ENCODE measurements around the gene TSEN34.

DNA sequence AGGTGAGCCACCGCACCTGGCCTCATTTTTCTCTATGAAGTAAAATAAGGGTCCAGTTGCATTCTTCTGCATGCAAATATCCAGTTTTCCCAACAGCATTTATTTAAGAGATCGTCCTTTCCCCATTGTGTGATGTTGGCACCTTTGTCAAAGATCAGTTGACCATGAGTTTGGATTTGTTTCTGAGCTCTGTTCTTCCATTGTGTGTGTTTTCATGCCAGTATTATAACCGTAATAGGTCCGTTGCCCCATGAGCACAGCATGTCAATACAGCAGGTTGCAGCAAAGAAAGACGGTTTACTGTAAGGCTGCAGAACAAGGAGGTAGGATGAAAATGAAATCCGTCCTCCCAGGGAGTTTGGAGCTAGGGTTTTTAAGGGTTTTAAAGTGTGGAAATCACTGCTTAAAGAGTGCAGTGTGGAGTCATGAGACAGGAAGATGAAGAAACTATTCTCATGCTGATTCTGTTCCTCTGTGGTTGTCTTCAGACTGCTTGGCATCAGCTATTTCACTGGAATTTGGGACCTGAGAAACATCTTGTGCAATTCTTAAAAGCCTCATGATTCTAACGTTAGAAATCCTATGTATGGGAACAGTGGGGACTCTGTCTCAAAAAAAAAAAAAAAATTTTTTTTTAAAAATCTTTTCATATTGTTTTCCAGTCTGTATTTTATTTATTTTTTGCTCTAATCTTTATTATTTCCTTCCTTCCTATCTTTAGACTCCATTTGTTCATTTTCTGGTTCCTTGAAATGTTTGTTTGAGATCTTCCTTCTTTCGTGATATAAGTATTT lies 11.3 kb downstream of the ZNF331 start:
- RRBS, result no CpG with 5 or more reads among the region's 8 CpGs

- RRBS, result no CpG with 5 or more reads among the region's 7 CpGs
Observed at GRCh38 chr19:53558299-53559278, 20.6 kb downstream of the ZNF331 start.

DNA sequence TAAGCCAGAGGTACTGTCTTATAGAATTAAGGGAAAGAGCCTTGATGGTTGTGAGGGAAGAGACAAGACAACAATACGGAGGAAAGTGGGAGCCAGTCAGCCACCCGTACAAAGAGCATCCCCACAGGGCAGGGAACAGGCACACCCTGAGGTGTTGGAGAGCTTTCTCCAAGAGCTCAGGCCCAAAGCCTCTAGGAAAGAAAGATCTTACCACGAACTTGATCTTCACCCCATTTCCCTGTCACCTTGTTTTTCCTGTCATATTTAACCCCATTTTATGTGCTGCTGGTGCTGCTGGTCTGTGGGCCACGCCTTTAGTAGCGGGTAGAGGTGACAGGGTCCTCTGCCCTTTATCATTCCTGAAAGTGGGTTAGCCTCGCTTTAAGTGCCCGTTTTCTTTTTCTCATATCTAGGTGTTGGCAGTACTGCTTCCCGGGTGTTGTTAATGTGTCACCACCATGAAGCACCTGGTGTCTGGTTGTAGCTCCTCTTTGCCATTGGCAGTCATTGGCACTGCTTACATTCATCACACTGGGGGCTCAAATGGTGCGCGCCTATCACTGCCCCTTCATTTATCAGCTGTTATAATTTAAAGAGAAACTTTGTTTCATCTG lies 36.4 kb downstream of the ZNF331 start:
- RRBS, result no CpG with 5 or more reads among the region's 10 CpGs

GRCh38 chr19:53579079-53579410 lies 41.1 kb downstream of the ZNF331 start:
- RRBS, result no CpG with 5 or more reads among the region's 4 CpGs

DNA sequence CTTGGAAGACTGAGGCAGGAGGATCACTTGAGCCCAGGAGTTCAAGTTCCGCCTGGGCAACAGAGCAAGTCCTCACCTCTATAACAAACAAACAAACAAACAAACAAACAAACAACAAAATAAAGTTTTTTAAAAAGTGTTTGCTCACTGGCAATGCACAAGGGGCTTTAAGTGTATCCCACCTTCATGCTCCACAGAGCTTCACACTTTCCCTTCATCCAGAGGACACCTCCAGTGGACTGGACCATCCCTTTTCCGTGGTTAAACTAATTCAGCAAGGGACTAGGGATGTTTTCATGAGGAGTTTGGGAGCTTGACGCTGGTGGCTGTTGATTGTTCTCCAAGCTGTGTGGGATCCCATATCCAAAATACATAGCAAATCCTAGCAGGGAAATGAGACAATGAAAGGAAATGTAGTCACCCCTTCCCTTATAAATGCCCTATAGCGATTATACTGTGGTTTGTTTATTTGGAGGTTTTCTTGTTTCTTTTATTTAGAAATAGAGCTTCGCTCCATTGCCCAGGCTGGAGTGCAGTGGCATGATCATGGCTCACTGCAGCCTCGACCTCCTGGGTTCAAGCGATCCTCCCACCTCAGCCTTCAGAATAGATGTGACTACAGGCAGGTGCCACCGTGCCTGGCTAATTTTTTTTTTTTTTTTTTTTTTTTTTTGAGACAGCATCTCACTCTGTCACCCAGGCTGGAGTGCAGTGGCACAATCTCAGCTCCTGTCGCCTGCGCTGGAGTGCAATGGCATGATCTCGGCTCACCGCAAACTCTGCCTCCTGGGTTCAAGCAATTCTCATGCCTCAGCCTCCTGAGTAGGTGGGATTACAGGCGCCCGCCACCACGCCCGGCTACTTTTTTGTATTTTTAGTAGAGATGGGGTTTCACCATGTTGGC lies 31.5 kb upstream of the DPRX start:
- RRBS, result no CpG with 5 or more reads among the region's 16 CpGs

- RRBS, result 19% methylated on average over 1 of the region's 17 CpGs
Observed at GRCh38 chr19:53809810-53810304, 14.3 kb downstream of the NLRP12 start.

DNA sequence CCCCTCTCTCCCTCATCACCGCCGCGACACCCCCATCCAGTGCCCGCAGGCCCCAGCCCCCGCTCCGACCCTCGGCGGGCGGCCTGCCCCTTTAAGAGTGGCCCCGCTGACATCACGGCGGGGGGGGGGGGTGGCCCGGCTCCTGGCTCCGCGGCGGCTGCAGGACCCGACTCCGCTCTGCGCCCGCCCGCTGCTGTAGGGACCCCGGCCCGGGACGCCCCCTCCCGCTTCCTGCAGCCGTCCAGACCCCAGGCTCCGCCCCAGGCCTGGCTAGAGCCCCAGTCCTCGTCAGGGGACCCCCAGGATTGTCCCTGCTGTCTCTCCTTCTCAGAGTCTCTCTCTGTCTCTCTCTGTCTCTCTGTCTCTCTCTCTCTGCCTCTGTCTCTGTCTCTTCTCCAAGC lies 603 bp upstream of the CACNG7 start:
- RRBS, result 16% methylated on average over 5 of the region's 28 CpGs

DNA sequence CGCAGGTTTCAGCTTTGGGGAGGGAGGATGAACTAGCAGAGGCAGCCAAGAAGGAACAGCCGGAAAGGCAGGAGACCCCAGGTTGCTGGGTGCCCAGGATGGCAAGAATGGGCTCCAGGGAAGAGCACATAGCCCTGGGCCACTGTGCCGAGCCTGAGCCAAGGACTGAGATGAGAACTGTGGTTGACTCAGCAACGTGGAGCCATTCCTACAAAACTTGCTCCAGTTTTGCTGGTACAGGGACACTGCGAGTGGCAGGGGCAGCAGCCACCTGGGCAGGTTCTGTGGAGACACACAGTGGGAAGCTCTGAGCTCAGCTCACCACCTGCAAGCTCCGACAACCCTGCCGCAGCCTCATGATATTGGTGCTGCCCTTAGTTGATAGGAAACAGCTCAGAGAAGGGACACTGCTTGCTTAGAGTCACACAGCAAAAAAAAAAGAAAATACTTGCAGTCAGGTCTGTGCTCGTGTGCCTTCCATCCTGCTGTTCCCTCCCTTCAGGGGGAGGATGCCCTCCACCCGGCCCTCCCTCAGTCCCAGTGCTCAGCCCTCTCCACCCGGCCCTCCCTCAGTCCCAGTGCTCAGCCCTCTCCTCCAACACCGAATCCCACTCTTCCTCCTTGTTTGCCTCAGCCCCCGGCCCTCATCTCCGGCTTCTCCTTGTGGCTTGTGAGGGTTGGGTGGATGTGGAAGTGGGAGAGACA lies 6.0 kb downstream of the TFPT start:
- RRBS, result 43% methylated on average over 2 of the region's 13 CpGs

GRCh38 chr19:54142595-54143365 lies 5.2 kb downstream of the CNOT3 start:
- RRBS, result no CpG with 5 or more reads among the region's 13 CpGs

- RRBS, result no CpG with 5 or more reads among the region's 11 CpGs
Observed at GRCh38 chr19:54143366-54143895, 5.9 kb downstream of the CNOT3 start.

DNA sequence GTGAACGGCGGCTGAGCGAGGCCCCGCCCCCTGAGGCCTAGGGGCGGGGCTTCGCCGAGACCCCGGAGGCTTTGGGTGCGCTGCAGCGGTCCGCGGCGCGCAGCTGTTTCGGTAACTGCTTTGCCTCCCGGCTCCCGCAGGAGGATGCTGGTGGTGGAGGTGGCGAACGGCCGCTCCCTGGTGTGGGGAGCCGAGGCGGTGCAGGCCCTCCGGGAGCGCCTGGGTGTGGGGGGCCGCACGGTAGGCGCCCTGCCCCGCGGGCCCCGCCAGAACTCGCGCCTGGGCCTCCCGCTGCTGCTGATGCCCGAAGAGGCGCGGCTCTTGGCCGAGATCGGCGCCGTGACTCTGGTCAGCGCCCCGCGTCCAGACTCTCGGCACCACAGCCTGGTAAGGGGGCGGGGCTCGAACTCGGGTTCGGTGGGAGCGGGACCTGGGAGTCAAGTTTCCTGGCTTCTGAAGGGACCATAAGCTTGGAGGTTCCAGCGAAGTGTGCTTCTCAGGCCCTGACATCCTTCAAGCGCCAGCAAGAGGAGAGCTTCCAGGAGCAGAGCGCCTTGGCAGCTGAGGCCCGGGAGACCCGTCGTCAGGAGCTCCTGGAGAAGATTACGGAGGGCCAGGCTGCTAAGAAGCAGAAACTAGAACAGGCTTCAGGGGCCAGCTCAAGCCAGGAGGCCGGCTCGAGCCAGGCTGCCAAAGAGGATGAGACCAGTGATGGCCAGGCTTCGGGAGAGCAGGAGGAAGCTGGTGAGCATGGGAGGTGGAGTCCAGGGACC lies at the start of gene TSEN34:
Gene TSEN34 (plus strand): TSS at position 88 of the 773 bp plus-strand sequence.
- RRBS, result 3% methylated on average over 19 of the region's 59 CpGs

DNA sequence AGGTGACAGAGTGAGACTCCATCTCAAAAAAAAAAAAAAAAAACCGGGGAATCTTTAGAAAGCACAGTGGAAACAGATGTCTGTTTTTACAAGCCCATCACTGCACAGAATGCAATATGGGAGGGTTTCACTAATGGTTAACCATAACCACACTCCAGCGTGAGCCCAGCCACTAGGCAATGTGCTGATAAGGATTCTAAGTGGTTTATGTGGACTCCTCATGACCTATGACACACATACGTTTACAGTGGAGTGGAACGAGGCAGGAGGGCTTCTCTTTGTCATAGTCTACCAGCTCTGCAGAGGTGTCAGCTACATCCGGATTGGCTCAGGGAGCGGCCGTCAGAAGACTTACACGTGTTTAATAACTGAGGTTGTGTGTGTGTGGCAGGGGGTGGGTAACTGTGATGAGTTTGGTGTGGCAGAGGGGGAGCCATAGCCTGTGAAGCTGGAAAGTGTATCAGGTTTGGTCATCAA lies 10.1 kb downstream of the RPS9 start:
- RRBS, result no CpG with 5 or more reads among the region's 8 CpGs

DNA sequence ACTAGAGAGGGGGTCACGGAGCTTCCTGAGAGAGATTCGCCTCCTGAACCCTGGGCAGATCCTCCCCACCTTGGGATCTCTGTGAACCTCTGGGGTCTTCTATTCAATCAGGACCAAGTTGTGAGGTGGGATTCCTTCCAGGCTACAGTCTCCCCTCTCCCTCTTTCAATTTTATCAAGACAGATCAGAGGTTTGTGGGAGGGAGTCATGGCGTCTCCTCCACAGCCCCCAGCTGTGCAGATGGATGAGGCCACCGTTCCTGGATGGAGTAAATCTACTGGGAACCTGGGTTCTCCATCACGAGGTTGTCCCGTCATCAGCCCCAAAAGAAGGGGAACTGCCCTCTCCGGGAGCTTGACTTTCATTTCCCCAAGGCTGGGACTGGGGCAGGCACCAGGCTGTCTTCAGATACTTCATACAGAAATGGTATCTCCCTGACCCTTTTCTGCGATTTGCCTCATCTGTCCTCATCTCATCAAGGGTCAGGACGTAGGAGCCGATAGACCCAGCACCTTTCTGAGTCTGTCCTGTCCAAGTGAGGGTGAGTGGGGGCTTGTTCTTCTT lies 9.9 kb downstream of the LILRB2 start:
- RRBS, result no CpG with 5 or more reads among the region's 10 CpGs

GRCh38 chr19:54335171-54335467 lies 3.8 kb downstream of the LILRA4 start:
- RRBS, result no CpG with 5 or more reads among the region's 4 CpGs

DNA sequence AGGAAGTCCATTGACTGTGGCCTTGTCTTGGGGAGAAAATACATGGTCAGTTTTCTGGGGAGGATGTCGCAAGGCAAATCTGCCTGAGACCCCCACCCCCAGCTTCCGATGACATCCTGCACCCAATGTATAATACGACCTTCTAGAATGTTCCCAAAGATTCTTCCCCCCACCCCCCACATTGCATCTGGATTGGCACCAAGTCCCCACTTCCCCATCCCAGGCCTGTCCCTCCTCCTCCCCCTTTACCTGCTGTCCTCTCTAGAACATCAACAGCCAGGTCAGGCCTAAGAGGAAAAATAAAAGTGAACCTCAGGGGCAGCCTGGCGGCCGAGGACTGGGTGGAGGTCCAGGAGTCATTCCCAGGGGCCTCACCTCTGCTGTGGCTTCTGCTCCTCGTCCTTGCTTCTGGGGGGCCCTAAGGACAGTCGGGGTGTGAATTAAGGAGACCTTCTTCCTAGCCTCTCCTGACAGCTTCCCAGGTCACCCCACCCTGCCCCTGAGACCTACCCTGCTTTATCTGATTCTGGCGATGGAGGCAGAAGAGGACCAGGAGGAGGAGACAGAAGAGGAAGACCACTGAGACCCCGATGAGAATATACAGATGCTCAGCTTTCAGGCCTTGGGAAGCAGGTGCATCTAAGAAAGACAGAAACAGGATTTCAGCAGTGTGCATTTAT lies 8.6 kb downstream of the LAIR1 start:
- RRBS, result no CpG with 5 or more reads among the region's 9 CpGs

DNA sequence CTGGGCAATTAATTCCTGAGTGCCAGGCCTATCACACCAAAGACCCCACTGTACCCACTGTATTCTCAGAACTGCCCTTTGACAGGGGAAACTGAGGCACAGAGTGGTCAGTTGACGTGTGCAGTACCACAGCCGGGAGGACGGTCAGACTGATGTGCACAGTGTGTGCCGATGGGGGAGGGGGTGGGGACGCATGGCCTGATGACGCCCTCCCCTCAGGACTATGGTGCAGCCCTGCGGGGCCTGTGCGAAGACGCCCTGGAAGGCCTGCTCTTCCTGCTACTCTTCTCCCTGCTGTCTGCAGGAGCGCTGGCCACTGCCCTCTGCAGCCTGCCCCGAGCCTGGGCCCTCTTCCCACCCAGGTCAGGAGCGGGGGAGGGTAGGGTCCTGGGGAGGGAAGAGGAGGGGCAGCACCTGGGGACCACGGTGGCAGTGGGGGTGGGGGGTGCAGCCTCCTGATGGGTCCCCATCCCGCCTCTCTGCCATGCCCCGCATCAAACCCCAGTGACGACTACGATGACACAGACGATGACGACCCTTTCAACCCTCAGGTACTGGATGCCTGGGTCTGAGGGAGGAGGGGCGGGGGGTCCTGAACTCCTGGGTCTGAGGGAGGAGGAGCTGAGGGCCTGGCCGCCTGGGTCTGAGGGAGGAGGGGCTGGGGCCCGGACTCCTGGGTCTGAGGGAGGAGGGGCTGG lies 13.5 kb upstream of the LENG8 start:
- RRBS, result no CpG with 5 or more reads among the region's 22 CpGs

DNA sequence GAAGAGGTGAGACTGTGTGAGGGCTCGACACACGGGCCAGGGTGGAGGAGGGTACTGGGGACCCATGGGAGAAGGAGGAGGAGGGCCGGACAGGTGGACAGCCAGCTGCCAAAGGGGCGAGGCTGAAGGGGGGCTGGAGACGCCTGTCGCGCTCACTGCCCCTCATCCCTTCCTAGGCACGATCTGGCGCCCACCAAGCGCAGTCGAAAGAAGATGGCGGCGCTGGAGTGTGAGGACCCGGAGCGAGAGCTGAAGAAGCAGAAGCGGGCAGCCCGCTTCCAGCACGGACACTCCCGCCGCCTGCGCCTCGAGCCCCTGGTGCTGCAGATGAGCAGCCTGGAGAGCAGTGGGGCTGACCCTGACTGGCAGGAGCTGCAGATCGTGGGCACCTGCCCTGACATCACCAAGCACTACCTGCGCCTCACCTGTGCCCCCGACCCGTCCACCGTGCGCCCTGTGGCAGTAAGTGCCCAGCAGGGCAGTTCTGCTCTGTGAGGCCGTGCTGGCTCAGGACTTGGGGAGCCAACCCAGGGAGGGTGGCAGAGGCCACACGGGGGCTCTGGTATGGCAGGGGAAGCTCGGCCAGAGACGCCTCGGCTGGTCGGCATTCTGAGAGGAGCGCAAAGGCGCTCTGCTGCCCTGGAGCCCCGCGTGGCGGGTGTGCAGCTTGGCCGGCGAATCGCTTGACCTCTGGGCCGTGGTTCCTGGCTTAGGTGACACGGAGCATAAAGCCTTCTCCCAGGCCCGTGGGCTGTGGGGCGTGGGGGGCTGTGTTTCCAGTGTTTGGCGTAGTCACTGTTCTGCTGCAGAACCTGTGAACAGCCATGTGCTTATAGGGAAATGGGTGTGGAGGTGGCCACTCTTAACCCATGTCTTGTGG lies 6.9 kb downstream of the LENG9 start:
- RRBS, result no CpG with 5 or more reads among the region's 47 CpGs

DNA sequence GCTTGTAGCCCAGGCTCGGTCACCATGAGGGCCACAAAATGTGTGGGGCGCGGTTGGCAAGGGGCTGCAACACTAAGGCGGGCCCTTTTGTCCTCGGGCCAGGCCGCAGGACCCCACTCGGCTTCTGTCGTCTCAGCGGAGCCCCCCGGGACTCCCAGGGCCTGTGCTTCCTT lies 1.1 kb downstream of the LENG9 start:
- RRBS, result 11% methylated on average over 1 of the region's 10 CpGs

- RRBS, result 12% methylated on average over 22 of the region's 37 CpGs
Observed at GRCh38 chr19:54471426-54471825, 1.7 kb downstream of the CDC42EP5 start.

- RRBS, result no CpG with 5 or more reads among the region's 15 CpGs
Observed at GRCh38 chr19:54551889-54552350, 21.7 kb upstream of the LILRA2 start.